Jejunum (tissue), 1 donor: ENCODE data around the genes CDC42EP3 and ATL2.

DNA sequence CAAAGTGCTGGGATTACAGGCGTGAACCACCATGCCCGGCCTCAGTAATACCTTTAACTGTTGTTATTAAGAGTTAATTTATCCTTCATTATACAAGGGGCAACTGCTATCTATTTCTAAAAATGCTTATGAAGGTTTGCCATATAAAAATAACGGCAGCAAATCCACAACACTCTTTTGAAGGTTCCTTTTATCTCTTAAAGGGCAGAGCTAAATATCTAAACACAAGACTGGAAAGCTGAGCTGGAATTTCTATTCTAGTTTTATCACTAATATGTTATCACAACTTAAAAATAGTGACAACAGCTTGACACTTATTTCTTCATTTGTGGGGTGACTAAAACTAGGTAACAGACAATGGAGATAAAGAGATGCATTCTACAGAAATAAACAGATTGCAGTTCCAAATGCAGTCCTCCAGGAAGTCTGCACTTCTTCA, 53.8 kb upstream of the STRN start:
- PRO-cap = no peak

DNA sequence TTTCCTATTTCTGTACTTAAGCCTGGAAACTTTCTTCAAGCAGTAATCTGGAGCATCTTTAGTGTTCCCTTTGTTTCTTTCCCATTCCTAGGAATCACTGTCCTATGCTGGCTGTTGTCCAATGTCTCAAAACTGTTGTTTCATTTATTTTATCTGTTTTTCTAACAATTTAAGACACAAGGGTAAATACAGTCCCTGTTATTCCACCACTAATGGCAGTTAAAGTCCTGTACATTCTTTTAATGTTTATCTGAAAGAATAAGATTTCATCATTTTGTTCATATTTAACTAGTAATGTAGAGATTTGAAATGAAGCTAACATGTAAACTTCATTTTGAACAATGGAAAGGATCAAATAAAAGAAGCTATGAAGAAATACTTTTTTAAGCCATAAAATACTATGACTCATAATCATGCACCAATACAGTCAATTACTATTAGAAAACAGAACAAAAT, 38.4 kb downstream of the HEATR5B start:
- PRO-cap = no peak

- PRO-cap = no peak
Measured at GRCh38 chr2:37264879-37265335, 33.4 kb downstream of the NDUFAF7 start.

DNA sequence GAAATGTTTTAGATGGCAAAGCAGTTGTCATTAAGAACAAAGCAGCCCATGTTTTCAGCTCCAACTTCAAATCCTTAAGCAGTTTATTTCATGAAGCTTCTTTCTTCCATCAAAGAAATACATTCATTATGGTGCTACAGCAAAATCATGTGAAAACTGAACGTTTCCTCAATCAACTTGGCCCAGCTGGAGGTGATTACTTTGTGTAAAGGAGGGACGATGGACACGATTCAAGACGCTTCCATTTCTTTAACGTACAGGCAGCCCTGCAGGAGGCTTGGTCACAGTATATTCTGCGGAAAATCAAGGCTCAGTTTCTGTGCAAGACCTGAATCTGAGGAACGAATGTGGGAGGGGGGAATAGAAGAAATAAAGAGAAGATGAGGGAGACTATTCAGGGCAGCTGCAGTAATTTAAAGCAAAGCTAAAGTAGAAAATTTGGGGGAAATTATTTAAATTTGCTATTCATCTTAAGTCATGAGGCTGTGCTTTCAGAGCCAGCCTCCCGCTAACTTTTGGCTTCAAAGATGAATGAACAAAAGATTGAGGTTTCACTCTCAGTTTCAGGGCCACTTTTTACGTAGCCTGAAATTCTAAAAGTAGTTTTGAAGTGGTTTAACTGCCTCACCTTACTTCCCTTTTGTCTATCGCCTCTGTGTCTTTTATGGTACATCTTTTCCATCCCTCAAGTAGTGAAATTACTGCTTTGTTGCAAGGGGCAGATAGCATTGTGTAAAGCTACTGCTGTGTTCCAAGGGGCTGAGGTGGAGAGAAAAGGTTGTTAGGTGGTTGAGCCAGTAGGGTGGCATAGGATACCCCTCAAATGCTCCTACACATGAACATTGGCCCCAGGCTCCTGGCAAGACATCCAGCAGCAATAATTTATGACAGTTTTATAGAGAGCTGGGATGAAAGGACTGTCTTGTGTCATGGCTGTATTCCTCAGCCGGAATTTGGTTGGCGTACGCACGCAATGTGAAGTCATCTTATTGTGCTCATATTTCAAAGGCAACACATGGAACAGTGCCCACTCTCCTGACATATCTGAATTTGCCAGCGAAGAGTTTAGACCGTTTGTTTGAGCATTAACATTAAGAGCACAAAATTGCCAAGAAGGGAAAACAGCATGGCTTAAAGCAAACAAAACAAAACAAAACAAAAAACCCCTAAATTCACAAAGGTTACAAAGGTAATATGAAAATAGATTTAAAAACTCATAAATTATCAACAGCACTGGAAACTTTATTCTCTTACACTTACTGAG, 32.0 kb downstream of the QPCT start:
- PRO-cap = no peak

DNA sequence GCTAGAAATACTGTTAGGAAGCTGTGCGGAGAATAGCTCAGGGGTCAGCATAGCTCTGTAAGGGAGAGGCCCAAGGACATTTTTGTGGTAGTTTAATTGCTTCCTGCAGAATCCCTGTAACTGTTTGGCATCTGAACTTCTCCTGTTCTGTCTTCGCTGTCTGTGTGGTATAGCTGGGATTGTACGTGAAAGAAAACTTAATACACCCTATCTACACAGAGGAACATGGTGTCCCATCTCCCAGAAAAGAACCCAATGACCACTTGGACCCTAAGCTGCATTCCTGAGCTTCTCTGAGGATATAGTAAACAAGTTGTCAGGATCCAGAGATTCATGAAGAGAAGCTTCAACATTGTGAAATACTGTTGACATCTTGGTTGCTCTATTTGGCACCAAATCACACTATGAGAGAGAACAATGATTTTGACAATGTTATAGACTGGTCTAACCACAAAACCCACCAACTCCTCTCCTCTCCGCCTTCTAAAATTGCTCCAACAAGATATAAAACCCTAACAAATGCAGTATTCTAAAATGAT, 81.3 kb downstream of the CDC42EP3 start:
- PRO-cap = no peak

- PRO-cap = unidirectional peak, plus-strand start at chr2:37599900
Measured at GRCh38 chr2:37599508-37600004, 71.9 kb downstream of the CDC42EP3 start.

GRCh38 chr2:37629328-37629617, 42.2 kb downstream of the CDC42EP3 start:
- PRO-cap = no peak

GRCh38 chr2:37646018-37646378, 25.4 kb downstream of the CDC42EP3 start:
- PRO-cap = no peak

- PRO-cap = bidirectional peak, plus-strand start at chr2:37671723, minus-strand start at chr2:37671670
Measured at GRCh38 chr2:37671291-37671879, at the start of gene CDC42EP3. Gene CDC42EP3 (minus strand): TSS chr2:37671642.

DNA sequence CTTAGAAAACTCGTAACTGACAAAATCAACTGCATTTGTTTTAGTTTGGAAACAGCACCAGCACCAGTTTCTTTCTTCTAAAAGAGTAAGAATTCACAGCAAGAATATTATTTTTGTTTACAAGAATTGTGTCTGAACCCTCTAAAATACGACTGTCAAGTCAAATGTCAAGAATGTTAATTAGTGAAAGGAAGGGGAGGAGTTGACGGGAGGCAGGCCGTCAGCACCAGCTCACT, 94.5 kb upstream of the CDC42EP3 start:
- PRO-cap = no peak

DNA sequence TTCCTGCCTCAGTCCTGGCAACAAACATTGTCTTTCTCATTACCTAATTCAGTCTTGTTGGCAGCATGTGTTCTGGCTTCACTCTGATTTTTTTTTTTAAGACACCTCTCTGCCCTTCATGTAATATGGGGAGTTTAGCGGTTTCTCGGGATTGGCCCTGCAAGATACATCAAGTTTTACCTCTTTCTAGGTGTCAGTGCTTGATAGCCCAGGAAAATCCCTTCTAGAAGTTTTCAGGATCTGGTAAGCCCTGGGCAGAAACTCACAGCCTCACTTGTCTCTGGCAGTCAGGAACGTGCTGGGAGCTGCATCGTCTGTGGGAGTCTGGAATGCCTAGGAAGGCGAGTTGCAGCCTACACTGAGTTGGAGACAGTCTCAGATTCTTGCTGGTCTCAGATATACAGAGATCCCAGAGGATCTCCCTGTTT, 104.3 kb upstream of the CDC42EP3 start:
- PRO-cap = no peak

- PRO-cap = no peak
Measured at GRCh38 chr2:37794631-37795295, 123.3 kb upstream of the CDC42EP3 start.

GRCh38 chr2:37828091-37828333, 97.1 kb upstream of the RMDN2 start:
- PRO-cap = no peak

DNA sequence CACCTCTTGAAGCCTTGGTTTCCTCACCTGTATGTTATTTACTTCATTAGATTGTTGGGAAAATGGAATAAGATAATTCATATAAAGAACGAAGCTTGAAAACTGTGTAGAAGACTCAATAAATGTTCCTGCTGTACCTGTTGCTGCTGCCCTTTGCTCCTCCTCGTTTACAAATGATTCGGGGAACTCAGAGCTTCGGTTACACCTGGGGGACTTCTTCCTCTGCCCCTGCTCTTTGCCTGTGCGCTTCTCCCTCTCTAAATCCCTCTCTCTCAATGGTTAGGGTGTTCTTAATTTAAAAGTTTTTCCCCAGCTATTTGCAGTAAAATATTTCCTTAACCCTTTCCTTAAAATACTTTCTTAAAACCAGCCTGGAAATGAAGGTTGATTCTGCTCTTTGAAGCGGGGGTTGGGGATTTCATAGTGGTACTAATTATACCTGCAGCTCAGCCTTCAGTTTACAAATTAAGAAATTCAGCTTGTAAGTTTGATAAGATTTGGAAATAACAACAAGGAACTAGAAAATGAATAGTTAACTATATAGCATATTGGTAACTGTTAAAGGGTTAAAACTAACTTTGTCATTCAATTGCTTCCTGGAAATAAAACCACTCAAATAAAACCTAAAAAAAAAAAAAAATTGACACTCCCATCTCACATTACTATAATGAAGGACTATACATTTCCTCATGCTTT, 3.1 kb upstream of the RMDN2 start:
- PRO-cap = no peak

- PRO-cap = no peak
Measured at GRCh38 chr2:38085074-38085906, 9.3 kb upstream of the CYP1B1 start.

GRCh38 chr2:38091717-38092817, 16.1 kb upstream of the CYP1B1 start:
- PRO-cap = no peak

DNA sequence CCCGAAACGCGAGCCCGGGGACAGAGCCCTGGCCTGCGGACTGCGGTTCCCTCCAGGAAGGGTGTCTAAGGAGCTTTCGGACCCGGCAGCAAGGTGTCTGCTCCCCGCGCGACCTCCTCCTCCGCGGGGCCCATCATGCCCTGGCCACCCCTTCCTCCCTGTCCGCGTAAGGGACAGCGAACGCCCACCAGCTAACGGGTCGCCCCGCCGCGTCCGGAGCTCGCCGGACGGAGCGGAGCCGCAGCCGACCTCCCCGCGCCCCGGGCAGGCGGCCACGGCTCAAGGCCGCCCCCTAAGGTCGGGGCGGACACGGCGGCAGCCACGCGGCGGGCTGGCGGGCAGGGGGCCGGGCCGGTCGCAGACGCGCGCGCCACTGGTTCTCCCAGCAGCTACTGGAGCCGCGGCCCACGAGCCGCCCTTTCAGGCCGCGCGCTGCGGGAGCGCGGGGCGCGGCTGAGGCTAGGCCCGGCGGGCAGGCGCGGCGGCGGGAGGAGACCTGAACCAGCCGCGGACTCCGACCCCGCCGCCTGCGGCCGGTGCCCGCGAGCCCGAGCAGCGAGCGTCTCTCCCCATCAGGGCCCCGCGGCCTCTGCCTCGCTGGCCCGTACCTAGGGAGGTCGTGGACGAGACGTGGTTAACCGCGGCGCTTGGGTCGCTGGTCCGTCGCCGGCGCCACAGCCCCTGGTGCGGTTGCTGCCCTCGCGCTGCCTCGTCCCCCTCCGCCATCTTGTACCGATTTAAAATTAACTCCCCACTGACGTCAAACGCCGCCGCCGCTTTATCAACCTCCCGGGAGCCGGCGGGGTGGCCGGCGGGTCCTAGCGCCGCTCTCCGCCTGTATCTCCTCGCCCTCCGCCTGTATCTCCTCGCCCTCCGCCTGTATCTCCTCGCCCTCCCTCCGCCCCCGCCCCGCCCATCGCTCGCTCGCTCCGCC, at the start of gene ATL2:
ATL2 (minus strand) TSS at position 739 of the 934 bp plus-strand sequence.
- PRO-cap = bidirectional peak, plus-strand start at position 325 of the sequence, minus-strand start at position 265 of the sequence; unidirectional peak, minus-strand start at position 591 of the sequence; bidirectional peak, plus-strand start outside the sequence, minus-strand start at position 726 of the sequence

GRCh38 chr2:38377469-38377809, 366 bp upstream of the ATL2 start:
- PRO-cap = bidirectional peak, plus-strand start at chr2:38377619, minus-strand start at chr2:38377260

DNA sequence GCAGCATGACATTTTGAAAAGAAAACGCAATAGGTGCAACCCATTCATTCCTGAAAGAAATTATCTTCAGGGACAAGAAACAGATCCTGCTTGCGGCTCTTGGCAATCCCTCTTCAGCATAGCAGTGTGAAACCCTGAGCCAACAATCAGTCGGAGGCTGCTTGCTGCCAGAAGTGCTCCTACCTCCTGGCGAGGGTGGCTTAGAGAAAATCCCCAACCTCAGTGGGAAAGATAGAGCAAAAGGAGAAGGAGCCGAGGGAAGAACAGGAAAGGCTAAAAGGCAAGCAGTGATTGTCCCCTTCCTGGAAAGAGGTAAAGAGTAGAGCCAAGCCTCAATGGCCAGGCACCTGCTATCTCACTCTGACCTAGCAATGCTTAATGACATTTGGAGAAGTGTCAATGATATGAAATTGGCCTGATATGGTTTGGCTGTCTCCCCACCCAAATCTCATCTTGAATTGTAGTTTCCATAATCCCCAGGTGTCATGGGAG, 66.2 kb upstream of the ATL2 start:
- PRO-cap = no peak

DNA sequence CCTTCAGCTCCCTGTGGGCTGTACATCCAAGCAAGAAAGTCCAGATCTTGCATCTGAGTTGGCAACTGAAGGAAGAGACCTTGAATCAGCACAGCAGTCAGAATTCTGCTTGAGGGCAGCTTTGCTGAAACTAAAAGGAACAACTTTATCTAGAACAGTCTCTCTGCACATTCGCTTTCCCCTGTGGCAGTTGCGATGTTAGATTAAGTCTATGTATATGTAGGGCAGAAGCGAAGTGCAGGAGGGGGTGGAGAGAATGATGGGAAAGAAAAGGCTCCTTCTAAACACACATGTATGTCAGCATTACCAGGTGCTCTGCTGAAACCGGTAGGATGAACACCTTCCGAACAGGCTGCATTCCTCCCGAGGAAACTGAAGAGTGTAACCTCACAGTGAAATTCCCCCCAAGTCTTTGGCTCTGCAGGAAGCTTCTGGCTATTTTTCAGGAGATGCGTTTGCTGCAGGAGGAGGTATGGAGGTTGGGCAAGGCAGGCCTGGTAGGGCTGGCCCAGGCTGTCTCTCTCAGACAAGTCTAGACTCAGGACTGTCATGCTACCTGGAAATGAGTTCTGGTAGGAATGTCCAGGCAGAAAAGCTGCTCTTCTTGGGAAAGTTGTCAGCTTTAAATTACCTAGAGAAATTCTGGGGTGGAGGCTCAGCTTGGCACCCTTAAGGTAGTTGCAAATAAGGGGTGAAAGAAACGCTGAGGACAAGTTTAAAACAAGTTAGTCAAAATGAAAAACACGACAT, 70.0 kb upstream of the ATL2 start:
- PRO-cap = no peak